AG08470 (cell line): ENCODE results near the gene TRIM32.

DNA sequence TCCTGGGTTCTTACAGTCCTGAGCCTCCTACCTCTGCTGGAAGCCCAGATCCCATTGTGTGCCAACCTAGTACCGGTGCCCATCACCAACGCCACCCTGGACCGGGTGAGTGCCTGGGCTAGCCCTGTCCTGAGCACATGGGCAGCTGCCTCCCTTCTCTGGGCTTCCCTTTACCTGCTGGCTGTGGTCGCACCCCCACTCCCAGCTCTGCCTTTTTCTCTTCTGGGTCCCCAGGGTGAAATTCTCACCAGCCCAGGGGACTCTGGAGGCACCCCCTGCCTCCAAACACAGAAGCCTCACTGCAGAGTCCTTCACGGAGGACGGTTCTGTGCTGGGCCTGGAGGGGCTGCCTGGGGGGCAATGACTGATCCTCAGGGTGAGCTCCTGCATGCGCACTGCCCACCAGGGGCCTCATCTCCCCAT is 256 bp downstream of the ORM2 start:
- RRBS, result no CpG with 5 or more reads among the region's 7 CpGs

DNA sequence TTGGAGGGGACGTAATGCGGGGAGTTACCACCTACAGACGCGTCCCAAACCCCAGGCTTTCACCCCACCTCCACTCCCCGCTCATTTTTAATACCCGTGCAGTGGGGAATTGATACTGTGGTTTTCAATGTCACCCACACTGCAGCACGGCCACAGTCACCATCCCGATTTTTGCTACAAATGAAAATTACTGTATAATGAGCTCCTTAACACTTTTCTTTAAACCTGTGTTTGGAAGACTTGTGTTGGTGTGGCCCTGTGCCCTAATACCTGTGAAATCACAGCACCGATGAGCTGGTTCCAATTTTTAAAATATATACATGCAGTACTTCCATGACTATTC is 2.5 kb downstream of the ORM2 start:
- RRBS, result no CpG with 5 or more reads among the region's 9 CpGs

GRCh38 chr9:114344269-114344653 is 14.6 kb downstream of the ORM2 start:
- RRBS, result no CpG with 5 or more reads among the region's 13 CpGs

DNA sequence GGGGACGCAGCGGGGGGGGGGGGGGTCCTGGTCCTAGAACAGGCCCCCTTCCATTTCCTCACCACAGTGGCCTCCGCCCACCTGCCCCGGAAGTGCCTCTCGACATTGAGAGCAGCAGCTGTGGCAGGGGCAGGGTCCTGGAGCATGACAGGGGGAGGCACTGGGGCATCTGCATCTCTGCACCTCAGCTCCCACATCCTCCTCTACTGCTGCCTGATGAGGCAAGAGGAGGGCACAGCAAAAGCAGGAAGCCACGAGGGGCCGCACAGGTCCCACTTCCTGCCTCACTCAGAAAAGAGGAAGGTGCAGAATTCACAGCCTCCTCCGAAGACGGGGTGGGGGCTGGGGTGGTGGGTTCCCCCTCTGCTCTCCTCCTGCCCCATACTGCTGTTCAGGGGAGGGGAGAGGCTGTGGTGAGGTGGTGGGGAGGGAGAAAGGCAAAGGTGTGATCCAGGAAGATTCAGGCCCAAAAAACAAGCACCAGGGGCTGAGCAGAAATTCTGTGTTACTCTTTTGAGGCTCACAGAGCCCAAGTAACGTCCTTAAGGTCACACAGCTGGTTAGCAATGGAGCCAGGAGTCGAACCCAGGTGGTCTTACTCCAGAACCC is 14.7 kb downstream of the AKNA start:
- RRBS, result no CpG with 5 or more reads among the region's 11 CpGs

- RRBS, result no CpG with 5 or more reads among the region's 4 CpGs
These were observed 52.4 kb downstream of the WHRN start for GRCh38 chr9:114452717-114453400.

GRCh38 chr9:114503522-114504103 is 1.7 kb downstream of the WHRN start:
- RRBS, result no CpG with 5 or more reads among the region's 4 CpGs

GRCh38 chr9:114908021-114908830 is 22.2 kb downstream of the TNFSF8 start:
- RRBS, result no CpG with 5 or more reads among the region's 4 CpGs

GRCh38 chr9:114953858-114954523 is 23.6 kb upstream of the TNFSF8 start:
- RRBS, result no CpG with 5 or more reads among the region's 8 CpGs

DNA sequence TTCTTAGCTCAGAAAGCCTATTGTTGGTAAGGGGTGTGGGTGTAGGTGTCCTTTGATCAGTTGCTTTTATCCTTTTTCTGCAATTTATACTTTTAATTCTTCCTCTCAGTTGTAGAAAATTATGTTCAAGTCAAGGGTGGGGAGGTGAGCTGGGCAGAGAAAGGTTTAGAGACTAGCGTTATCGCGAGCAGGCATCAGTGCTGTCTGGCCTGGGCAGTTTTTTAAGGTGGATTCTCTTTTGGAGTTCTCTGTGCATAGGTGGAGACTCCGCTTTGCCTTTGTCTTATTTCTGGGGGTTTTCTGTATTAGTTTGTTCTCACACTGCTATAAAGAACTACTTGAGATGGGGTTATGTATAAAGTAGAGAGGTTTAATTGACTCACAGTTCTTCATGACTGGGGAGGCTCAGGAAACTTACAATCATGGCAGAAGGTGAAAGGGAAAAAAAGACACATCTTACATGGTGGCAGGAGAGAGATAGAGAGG is 163.9 kb upstream of the TNC start:
- RRBS, result no CpG with 5 or more reads among the region's 4 CpGs

GRCh38 chr9:115615837-115616264 is 497.9 kb upstream of the TNC start:
- RRBS, result no CpG with 5 or more reads among the region's 1 CpG

- RRBS, result no CpG with 5 or more reads among the region's 11 CpGs
These were observed 169.5 kb downstream of the PAPPA start for GRCh38 chr9:116322974-116323575.

DNA sequence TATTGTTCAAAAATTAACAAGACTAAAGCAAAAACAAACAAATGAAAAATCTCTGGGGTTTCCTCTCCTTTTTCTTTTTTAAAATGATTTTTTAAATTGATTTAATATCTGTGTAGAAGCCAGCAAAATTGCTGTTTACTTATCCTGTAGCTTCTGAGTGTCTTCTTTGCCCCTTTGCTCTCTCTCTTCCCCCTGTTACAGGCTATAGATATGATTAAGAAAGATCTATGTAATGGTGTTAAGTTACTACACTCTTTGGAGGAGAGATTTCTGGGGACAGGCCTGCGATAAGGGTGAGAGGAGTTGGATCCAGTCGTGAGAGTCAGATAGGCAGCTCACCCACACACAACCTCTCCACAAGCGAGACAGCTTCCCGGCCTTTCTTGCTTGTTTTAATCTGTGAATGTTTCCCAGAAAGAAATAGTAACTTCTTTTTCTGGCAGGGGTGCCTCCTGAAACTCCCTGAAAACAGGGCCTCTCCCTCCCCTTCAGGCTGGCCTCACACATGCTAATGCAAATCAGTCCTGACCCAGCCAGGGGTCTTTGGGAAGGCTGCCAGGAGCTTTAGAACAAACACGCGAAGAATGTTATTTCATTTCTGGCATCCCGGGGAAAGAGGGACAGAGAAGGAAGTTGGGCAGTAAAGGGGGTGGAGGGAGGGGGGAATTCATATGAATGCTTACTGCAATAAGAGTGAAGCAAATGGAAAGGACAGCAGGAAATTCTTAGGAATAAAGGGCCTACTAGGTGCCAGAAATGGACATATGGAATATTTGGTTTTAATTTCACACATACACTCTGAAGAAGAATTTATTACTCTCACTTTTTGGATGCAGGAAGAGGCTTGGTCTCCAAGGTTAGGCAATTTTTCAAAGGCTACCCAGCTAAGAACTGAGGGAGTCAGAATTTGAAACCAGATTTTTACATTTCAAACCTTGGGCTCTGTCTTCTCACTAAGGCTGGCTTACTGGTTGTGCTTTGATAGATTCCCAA is 215.9 kb upstream of the TRIM32 start:
- RRBS, result no CpG with 5 or more reads among the region's 7 CpGs

DNA sequence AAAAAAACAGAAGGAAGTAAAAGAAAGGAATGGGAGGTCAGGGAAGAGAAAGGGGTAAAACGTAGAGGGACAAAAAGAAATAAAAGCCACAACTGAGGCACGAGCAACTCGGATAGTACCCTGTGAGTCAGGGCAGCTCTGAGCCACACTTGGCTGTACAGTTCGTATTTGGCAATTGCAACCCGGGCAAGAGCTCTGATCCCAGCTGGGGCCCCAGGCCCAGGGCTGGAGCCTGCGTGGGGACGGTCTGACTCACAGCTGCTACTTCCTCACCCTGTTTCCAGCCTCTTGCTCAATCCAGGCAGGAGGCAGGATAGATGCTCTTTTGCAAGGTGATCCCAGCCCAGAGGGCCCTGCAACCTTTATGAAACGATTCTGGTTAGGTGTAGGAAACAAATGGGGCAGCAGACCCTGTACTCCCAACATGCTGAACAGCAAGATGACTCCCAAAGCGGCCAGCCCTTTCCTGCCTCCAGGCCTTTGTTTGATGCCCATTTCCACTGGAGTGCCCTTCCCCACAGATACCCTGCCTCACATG is 137.8 kb upstream of the TRIM32 start:
- RRBS, result no CpG with 5 or more reads among the region's 9 CpGs

DNA sequence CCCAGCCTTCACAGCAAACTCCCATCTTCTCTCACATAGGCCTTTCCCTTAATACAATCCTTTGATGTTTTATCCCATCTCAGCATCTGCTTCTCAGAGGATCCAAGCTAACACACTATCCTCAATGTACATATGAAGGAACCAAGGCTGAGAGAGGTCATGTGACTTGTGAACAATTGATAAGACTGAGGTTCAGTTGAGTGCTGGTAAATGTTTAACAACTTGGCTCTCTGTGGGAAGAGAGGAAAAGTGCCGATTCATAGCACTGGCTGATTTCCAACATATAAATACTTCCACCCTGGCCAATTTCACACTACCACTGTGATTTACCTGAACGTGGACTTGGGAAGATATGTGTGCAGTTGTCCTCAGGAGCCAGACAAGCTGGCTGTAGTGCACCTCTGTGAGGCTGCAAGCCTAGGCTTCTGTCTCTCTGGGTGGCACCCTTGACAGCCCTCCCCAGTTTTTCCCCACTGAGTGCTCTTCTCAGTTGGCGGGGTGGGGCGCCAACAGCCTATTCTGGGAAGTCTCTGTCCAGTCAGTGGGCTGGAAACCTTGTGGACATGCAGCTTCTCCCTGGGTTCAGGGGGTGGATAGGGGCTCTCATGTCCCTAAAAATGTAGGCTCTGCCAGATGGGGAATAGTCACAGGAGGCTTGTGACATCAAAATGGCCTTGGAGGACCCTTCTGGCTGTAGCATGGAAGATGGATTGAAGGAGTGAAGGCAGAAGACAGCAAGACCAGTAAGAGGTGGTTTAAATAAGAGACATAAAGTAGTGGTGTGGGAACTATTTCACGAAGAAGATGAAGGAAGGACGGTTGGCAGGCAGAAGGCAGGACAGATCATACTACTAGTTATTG is 120.0 kb upstream of the TRIM32 start:
- RRBS, result no CpG with 5 or more reads among the region's 6 CpGs

DNA sequence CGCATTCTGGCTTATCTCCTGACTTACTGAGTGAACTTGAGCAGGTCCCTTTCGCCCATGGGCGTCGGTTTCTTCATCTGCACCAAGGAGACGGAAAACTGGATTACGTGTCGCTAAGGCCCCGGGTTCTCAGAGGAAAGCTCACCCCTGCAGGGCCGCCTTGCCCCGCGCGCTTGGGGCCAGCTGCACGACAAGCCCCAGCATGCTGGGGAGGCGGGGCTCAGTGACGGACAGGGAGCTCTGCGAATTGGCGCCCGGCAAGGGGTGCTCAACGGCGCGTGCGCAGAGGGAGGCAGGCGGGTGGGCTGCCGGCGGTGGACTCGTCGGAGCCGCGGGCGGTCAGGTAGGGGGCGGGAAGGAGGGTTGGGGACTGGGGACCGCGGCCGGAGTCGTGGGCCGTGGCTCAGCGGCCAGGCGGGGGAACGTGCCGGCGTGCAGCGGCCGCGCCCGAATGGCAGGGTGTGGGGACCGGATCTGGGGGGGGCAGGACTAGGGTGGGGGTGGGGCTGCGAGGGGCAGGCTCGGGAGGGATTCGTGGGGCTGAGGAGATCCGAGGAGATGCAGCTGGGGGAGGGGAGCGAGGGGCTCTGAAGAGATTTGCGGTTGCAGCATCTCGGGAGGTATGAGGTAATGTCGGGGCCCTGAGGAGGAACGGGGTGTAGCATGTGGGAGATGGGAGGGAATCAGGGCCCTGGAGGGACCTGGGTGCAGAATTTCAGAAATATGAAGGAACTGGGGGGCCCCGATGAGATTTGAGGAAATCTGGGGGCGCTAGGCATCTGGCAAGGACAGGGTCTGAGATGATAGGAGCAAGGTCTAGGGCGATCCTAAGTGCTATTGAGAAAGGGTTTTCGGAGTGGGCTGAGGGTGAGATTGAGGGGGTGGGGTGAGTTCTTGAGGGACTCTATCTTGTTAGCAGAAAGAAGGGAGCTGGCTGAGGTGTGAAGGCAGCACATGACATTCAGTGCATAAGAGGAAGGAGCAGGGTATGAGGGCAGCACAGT is at the start of gene TRIM32:
Gene TRIM32, plus strand, starts transcription at position 267 of the 1,004 bp plus-strand sequence.
- RRBS, result 2% methylated on average over 29 of the region's 59 CpGs

GRCh38 chr9:117516514-117517332 is 101.9 kb upstream of the ASTN2 start:
- RRBS, result no CpG with 5 or more reads among the region's 4 CpGs

DNA sequence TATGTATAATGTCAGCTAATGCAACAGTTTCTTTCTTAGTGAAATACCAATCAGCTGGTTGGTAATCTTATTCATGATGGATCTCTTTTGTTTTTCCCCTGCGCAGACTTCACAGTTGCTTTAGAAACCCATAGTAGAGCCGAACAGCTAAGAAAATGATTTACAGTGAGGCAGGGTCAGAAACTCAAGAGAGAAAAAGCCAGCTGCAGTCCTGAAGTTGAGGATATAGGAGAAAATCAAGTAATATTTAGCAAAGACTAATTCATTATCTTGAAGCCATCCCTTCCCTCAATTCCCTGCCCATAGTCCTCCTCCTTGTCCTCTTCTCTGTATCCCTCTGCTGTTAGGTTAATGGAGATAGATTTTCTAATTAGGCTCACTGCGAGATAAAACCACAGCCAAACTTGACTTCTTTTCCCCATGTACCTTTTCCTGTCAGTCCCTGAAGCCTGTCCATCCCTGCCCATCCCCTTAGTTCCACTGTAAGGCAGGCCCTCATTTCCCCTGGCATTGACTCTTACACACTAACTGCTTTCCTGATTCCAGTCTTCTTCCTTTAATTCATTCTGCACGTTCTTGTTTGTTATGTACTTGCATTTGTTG is 1.1 kb downstream of the TLR4 start:
- RRBS, result no CpG with 5 or more reads among the region's 4 CpGs

GRCh38 chr9:117782744-117783567 is 78.8 kb downstream of the TLR4 start:
- RRBS, result no CpG with 5 or more reads among the region's 8 CpGs

DNA sequence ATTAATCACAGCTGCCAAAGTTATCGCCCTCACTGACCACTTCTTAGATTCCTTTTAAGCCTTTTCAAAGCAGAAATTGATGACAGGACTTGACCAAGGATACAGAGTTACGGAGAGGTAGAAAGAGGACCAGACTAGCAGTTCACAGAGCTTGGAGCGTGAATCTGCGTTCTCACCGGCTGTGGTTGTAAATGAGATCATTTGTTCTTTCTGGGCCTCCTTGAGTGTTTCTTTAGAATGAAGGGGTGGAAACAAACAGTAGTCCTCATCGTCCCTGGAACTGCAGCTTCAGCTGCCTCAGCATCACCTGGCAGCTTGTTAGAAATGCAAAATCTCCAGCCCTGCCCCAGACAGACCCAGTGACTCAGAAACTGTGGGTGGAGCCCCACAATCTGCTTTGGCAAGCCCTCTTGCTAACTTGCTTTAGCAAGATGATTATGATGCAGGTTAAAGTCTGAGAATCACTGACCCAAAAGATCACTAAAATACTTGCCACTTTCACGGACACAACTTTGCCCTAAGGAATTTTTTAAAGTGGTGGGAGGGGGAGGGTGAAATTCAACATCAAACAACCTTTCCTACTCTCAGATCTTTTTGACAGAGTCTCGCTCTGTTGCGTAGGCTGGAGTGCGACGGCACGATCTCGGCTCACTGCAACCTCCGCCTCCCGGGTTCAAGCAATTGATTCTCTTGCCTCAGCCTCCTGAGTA is 86.1 kb downstream of the BRINP1 start:
- RRBS, result no CpG with 5 or more reads among the region's 15 CpGs